NALM6 (cell line): ENCODE measurements around a stretch of chr9.

- PRO-cap: no peak
Measured at GRCh38 chr9:22113778-22114459, 104.8 kb upstream of the CDKN2B start.

DNA sequence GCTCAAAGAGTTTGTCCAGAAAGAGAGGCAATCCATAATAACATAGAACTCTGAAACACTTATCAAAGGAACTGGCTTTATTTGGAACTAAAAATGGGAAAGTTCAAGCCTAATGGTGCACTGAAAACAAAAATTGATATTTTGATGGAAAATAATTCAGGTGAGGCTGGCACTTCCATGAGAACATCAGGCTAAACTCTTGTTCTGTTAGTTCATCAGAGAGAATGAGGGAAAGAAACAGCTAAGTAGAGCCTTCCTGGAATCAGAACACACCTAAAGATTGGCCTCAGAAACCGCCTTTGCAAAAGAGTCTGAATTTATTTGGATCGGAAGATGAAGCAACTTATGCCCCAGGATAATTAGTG lies 362.0 kb downstream of the ELAVL2 start:
- PRO-cap: no peak

- PRO-cap: no peak
Measured at GRCh38 chr9:23598996-23599326, 227.1 kb downstream of the ELAVL2 start.

DNA sequence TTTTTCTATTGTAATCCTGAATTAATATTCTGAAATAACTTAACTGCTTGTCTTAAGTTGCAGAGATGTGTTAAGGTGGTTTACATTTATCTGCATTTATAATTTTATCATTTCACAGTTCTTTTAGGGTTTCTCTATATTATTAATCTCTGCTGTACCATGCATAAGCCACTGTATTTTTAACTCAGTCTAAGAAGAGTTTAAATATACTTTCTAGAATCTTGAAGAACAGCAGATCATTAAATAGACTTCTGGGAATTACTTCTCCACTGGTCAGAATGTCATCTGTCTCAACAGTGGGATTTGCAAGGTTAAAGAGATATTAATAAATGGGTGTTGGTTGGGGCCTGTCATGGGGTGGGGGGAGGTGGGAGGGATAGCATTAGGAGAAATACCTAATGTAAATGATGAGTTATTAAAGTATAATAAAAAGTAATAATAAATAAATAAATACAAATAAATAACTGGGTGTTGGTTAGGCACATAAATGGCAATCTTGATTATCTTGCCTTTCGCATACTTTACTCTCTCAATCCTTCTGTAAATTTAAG lies 316.0 kb upstream of the IZUMO3 start:
- PRO-cap: no peak

- PRO-cap: no peak
Measured at GRCh38 chr9:25607580-25608022, 70.6 kb downstream of the TUSC1 start.

- PRO-cap: no peak
Measured at GRCh38 chr9:26055521-26055992, 377.3 kb upstream of the TUSC1 start.

DNA sequence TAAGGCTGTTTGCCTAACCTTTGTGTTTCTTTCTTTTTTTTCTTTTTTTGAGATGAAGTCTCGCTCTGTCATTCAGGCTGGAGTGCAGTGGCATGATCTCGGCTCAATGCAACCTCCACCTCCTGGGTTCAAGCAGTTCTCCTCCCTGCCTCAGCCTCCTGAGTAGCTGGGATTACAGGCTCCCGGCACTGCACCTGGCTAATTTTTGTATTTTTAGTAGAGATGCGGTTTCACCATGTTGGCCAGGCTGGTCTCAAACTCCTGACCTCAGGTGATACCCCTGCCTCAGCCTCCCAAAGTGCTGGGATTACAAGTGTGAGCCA lies 298 bp upstream of the LRRC19 start:
- PRO-cap: no peak

- PRO-cap: no peak
Measured at GRCh38 chr9:27110322-27110707, 1.3 kb downstream of the TEK start.

DNA sequence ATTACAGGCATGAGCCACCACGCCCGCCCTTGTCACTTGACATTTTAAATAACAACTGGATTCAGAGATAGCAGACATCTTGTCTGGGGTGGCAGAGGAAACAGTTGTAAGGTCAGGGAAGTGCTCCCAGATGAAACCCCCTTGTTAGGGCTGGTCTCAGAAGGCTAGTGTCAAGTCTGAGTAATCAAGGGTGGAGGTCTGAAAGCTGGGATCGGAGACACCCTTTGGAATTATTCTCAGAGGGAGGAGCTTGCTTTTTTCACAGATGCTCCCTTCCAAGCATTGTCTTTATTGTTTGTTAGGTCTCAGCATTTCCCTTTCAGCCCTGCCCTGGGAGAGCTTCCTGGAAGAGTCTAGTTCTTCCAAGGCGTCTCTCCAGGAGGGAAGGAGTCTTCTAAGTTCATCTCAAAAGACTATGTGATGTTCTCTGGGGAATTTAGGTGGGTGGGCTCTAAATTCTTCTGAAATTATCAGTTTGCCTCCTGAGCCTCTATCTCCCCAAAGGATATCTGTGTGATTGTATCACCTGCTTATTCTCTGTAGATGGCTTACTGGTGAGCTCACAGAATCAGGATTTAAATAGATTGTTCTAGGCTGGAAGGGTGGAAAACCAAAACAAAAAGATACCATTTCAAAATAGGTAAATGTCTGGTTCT lies 3.3 kb downstream of the TEK start:
- PRO-cap: no peak

DNA sequence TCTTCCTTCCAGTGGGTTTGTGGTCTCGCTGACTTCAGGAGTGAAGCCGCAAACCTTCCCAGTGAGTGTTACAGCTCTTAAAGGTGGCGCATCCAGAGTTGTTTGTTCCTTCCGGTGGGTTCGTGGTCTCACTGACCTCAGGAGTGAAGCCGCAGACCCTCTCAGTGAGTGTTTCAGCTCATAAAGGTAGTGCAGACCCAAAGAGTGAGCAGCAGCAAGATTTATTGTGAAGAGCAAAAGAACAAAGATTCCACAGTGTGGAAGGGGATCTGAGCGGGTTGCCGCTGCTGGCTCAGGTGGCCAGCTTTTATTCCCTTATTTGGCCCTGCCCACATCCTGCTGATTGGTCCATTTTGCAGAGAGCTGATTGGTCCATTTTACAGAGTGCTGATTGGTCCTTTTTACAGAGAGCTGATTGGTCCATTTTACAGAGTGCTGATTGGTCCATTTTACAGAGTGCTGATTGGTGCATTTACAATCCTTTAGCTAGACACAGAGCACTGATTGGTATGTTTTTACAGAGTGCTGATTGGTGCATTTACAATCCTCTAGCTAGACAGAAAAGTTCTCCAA lies 29.0 kb downstream of the TEK start:
- PRO-cap: no peak

DNA sequence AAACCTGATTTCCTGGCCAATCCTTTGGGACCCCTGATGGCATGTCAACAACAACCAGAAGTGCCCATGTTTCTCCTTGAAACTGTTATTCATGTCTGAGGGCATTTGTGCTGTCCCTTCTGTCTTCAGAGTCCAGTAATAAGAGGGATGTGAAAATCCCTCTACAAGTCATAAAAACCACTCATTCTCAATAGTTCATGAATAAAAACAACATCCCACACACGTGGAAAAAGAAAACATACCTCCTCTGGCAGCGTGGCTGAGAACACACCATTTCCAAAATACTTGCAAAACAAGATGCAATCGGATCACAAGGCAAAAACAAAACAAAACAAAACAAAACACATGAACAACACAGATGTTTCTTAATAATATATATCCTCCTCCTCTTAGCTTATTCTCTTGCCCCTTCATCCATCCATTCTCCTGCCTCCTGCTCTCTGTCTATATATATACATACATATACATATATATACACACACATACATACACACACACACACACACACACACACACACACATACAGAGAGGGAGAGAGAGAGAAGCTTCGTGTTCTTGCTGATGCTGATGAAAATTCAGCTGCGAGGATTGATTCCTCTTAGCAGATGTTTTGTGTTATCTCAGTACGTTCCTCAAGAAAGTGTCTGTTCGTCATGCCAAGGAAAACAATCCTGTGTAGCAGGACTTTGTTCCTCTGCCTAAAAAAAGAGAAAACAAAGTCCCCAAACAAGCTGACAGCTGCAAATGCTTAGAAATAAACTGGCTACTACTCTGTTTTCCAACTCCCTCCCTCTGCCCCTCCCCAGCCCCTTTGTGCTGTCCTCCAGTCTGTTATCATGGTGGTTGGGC lies 71.1 kb upstream of the EQTN start:
- PRO-cap: no peak

GRCh38 chr9:27525006-27525581 lies 1.0 kb downstream of the IFNK start:
- PRO-cap: no peak

- PRO-cap: no peak
Measured at GRCh38 chr9:27664070-27664632, 90.9 kb upstream of the C9orf72 start.

DNA sequence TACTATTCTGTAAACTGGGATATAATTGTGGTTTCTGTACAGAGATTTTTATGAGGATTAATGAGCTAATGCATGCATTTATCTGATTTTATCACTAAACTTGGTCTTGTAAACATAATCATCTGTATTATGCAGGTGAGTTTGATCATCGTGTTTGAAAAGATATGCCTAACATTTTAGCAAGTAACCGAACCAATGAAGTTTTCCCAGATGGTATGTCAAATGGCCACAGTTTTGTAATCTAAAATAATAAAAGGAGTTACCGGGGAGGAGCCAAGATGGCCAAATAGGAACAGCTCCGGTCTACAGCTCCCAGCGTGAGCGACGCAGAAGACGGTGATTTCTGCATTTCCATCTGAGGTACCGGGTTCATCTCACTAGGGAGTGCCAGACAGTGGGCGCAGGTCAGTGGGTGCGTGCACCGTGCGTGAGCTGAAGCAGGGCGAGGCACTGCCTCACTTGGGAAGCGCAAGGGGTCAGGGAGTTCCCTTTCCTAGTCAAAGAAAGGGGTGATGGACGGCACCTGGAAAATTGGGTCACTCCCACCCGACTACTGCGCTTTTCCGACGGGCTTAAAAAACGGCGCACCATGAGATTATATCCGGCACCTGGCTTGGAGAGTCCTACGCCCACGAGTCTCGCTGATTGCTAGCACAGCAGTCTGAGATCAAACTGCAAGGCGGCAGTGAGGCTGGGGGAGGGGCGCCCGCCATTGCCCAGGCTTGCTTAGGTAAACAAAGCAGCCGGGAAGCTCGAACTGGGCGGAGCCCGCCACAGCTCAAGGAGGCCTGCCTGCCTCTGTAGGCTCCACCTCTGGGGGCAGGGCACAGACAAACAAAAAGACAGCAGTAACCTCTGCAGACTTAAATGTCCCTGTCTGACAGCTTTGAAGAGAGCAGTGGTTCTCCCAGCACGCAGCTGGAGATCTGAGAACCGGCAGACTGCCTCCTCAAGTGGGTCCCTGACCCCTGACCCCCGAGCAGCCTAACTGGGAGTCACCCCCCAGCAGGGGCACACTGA lies 117.3 kb upstream of the C9orf72 start:
- PRO-cap: no peak

DNA sequence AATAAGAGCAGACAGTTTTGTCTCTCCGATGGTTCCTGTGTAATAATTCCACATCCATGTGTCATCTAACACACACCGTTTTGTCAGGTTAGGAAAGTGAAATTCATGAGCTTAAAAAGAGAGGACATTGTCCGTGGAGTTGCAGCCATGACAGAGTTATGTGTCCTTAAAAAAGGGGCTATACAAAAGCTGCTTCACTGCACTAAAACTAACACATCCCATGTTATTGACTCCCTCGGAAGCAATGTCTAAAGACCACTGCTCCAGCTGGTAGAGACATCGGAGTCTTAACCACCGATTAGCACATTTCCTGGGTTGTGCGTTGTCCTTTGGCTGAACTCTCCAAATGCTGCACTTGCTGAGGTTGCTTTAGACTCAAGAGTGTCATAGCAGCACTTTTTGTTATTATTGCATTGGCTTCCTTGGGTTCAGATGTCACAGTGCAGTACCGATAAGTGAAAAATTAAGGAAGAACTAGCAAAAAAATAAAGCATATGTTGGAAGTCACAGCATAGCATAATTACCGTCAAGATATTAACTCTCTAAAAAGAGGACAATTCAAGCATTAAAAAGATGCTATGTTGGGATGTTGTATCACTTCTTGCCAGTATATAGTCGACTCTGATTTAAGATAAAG lies 128.4 kb upstream of the C9orf72 start:
- PRO-cap: no peak

DNA sequence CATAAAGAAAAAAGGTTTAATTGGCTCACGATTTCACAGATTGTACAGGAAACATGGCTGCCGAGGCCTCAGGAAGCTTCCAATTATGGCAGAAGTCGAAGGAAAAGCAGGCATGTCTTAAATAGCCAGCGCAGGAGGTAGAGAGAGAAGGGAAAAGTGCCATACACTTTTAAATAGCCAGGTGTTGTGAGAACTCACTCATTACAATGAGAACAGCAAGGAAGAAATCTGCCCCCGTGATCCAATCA lies 1484.0 kb upstream of the LINGO2 start:
- PRO-cap: no peak

DNA sequence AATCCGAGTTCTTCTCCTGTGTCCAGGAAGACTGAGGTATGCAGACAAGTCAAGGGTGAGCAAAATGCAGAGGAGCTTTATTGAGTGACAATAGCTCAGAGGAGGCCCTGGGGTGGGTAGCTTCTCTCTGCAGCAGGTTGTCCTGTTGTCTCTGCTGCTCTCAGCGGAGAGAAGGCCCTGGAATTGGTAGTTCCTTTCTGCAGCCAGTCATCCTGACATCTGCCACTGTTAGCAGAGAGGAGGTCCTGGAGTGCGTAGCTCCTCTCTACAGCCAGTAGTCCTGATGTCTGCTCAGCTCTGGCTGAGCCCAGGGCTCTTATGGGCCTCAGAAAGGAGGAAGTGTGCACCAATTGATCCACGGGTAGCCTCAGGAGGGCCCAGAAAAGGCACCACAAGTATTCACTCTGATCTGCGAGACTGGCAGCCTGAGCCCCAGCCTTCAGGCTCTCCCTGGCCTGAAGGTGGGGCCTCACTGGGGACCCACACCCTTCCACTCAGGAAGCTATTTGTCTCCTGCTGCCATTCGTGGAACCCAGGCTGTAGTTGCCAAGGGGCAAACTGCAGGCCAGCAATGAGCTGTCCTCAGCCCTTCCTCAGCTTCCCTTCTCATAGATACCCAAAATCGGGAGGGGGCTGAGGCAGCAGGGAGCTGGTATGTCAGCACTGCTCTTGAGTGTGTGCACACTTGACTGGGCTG lies 1049.6 kb upstream of the ACO1 start:
- PRO-cap: no peak

DNA sequence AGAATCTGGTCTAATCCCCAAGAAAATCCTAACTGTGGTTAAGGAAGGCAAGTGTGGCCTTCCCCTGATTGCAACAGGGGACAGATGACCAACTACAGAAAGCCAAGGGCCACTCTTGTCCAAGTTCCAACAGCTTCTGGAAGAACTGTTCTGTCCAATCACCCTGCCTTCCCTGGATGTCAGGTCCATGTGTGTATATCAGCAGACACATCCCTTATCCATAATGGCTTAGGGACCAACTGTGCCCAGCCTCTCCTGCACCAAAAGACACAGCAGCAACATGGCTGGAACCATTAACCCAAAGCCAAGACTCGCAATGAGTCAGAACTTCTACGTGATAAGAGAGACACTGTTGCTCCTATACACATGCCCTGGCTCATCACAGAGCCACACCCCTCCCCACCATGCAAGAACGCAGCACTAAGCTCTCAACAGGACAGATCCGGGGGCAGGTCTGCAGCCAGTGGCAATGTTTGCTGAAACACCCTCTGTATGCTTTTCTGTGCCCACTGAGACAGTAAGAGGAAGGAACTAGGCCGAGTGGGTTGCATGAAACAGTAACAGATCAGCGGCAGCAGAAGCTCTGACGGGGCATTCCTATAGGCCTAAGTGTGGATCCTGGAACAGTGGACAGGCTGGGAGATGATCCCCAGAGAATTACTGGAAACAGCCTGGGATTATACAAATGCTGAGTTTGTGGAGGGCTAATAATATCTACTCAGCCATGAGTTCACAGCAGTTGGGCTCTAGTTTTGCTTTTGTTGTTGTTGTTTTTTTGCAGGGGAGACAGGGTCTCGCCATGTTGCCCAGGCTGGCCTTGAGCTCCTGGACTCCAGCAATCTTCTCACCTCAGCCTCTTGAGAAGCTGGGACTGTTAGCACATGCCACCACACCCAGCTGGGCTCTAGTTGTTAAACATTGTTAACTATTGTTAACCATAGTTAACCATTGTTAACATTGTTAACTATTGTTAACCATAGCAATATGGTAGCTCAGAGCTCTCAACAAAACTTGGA lies 41.1 kb downstream of the B4GALT1 start:
- PRO-cap: bidirectional peak, plus-strand start at position 517 of the sequence, minus-strand start at position 456 of the sequence

- PRO-cap: no peak
Measured at GRCh38 chr9:33129354-33130213, 37.6 kb downstream of the B4GALT1 start.

GRCh38 chr9:33157817-33158306 lies 9.3 kb downstream of the B4GALT1 start:
- PRO-cap: no peak